Diencephalon (tissue), 2 donors: Measurements from ENCODE around the gene IQCE.

- RAMPAGE, long total RNA = no peak
Measured at GRCh38 chr7:1467101-1467997, 8.1 kb upstream of the MICALL2 start.

DNA sequence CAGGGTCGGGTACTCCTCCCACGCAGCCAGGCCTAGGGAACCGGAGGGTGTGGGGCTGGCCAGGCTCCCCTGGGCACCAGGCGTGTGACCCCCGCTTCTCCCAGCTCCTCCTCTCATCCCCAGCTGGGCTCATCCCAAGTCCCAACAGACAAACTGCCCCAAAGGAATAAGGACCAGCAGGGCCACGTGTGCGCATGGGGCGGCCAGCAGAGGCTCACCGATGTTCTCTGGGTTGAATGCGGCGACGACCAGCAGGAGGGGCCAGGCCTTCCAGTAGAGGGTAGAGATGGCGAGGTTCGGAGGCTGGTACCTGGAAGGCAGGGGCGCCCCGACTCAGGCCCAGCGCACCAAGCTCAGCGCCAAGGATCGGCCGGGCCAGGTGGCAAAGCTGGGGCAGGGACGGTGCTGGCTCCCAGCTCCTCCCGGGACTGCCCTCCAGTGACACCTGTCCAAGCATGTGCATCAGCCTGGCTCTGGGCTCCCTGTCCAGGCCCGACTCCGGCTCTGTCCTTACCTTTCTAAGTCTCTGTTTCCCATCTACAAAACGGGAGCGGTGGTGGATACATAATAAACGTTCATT is 14.7 kb downstream of the INTS1 start:
- RAMPAGE, long total RNA = no peak

- RAMPAGE, long total RNA = no peak
Measured at GRCh38 chr7:1534311-1534792, 3.9 kb downstream of the MAFK start.

- RAMPAGE, long total RNA = no peak
Measured at GRCh38 chr7:1924136-1924484, 254.0 kb downstream of the ELFN1 start.

DNA sequence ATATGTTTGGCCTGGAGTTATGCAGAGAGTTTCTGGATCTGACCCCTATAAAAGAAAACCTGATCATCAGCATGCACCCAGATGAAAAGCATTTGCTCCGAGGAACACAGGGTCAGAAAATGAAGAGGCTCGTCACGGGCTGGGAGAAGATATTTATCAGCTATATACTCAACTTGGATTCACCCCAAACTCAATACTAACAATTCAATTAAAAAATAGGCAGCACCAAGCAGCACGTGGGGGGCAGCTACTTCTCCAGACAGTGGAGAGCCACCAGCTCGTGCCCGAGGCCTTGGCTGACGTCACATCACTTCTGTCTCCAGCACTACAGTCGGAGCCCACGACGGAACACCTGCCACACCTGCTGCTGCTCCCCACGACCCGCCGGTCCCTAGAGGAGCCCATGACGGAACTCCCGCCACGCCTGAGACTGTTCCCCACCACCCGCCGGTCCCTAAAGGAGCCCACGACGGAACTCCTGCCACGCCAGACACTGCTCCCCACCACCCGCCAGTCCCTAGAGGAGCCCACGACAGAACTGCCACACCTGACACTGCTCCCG is 257.8 kb downstream of the ELFN1 start:
- RAMPAGE, long total RNA = no peak

DNA sequence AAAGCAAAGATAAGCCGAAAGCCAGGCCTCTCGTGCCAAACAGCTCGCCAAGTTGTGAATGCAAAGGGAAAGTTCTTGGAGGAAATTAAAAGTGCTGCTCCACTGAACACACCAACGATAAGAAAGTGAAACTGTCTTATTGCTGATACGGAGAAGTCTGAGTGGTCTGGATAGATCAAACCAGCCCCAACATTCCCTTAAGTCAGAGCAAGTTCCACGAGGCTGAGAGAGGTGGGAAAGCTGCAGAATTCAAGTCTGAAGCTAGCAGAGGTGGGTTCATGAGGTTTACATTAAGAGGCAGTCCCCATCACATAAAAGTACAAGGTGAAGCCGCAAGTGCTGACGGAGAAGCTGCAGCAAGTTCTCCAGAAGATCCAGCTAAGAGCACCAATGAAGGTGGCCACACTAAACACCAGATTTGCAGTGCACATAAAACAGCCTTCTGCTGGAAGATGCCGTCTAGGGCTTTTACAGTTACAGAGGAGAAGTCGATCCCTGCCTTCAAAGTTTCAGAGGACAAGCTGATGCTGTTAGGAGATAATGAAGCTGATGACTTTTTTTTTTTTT is 194.7 kb downstream of the MAD1L1 start:
- RAMPAGE, long total RNA = no peak

- RAMPAGE, long total RNA = no peak
Measured at GRCh38 chr7:2079485-2080468, 153.0 kb downstream of the MAD1L1 start.

- RAMPAGE, long total RNA = no peak
Measured at GRCh38 chr7:2214038-2214379, 18.7 kb downstream of the MAD1L1 start.

DNA sequence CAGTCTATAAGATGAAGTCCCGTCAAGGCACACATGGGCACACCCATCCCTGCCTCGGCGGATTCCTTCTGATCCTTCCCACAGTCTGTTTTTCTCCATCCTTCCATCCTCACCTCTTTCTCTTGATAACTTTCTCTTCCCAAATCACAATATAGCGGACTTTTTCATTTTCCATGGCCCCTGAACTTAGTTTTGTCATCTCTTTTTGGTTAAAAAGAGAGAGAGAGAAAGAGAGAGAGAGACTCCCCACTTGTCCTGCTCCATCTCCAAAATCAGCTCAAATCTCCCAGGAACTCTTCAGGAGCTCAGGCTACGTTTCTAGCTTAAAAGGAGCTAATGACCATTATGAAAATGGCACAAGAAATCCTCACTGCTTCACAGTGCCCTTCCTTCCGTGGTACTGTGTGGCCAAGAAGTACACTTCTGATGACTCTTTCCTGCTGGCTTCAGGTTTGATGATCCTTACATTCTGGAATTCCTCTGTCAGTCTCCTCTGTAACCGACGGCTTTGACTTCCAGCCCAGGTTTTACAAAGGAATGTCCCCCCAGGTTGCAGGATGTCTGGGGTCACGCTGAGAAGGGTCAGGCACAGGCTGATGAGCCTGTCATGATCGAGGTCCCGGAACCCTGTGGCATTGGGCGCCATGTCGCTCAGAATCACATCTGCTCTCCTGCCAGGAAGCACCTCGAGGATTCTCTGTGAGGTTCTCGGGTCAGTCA is 2.2 kb upstream of the MAD1L1 start:
- RAMPAGE, long total RNA = no peak

DNA sequence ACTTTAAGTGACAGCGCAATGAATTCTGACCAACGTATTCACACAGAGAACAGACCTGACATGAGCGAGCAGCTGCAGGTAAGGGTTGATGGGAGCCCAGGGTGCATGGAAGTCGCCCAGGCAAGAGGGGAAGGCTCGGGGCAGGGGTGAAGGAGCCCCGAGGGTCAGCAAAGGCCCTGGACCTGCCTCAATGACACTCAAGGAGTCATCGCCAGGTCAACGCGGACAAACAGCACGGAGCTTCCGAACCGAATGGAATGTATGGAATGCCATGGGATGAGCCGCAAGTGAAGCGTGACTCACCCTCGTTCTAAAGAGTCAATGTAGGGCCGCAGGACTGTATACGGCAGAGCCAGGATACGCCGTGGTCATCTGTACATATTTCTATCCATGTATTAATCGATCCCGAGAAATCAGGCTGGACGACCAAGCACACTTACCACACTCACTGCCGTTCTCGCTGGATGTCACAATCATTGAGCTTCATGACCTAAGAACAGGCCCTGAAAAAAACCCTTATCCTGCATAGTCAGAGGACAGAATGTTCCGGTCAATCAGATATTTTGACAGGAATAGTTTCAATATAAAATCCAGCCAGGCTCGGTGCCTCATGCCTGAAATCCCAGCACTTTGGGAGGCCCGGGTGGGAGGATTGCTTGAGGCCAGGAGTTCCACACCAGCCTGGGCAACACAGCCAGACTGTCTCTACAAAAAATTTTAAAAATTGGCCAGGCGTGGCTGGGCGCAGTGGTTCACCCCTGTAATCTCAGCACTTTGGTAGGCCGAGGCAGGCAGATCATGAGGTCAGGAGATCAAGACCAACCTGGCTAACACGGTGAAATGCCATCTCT is 4.3 kb downstream of the SNX8 start:
- RAMPAGE, long total RNA = no peak

- RAMPAGE, long total RNA = no peak
Measured at GRCh38 chr7:2313627-2314063, 596 bp downstream of the SNX8 start.

GRCh38 chr7:2406446-2407205 is 3.2 kb downstream of the CHST12 start:
- RAMPAGE, long total RNA = no peak

GRCh38 chr7:2451122-2451770 is 25.0 kb downstream of the GRIFIN start:
- RAMPAGE, long total RNA = no peak

GRCh38 chr7:2469437-2469853 is 6.8 kb downstream of the GRIFIN start:
- RAMPAGE, long total RNA = no peak

- RAMPAGE, long total RNA = no peak
Measured at GRCh38 chr7:2525178-2525950, 5.8 kb downstream of the LFNG start.

- RAMPAGE, long total RNA = no peak
Measured at GRCh38 chr7:2529053-2530044, 9.8 kb downstream of the LFNG start.

DNA sequence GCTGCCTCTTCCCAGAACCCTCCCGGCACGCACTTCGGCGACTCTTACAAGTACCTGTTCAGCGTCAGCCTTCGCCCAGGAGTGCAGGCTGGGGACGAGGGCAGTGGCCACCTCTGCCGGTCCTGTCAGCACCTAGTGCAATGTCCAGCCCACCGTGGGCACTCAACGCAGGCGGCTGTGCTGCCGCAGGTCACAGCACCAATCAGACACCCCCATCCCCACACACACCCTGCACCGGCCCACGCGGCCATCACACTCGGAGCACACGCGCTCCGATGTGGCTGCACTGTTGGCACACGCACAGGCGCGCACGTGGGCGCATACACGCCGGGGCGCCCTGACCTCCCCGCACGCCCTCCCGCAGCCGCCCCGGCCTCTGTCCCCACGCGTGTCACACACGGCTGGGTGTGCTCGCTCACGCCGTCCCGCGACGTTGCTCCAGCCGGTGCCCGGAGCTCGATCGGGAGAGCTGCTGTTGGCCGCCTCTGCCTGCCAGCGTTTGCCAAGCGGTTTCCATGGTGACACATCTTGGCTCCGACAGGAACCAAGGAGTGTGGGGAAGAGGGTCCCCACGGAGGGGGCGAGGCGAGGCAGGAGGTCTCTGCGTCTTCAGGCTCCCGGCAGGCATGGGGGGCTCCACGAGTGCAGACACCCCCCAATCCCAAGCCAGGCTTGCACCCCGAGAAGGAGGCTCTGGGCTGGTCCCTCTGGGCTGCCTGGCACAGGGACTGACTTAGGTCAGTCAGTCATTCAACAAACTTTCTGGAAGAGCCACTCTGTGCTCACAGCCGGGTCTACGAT is 12.0 kb downstream of the LFNG start:
- RAMPAGE, long total RNA = no peak

- RAMPAGE, long total RNA = no peak
Measured at GRCh38 chr7:2542254-2543433, 12.7 kb downstream of the BRAT1 start.

DNA sequence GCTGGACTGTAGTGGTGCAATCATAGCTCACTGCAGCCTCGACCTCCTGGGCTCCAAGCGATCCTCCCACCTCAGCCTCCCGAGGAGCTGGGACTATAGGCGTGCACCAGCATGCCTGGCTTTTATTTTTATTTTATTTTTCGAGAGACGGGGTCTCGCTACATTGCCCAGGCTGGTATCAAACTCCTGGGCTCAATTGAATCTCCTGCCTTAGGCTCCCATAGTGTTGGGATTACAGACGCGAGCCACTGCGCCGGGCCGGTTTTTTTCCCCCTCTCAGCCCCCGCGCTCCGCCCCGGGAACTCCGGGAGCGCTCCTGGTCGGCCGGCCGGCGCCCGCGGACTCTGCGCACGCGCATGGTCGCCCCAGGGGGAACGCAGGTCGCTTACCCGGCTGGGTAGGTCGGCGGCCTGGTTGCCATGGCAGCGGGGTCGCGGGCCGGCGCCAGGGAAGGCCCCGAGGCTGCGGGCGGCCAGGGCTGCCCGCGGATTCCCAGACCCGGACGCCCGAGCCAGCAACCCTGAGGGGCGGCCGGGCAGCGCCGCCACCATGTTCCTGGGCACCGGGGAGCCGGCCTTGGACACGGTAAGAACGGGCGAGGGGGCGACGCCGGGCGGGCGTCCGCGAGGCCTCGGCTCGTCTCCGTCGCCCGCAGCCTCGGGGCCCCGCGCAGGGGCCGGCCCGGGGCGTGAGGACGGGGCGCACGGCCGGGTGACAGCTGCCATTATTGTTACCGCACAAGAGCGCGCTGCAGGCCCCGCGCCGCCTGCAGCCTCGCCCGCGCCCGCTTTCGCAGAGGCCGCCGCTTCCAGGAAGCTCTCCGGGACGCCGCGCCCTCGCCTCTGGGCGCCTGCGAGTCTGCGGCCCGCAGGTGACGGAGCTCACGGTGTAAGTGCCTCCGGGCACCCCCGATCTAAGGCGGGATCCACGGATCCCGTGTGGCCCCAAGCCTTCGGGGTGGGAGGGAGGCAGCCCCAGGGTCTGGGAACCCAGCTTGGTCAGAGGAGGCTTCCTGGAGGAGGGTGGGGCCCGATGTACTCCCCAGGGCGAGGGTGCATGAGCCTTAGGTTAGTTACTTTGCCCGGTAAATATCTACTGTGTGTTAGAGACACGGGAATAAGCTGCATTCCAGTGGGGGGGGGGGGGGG is at the start of gene IQCE:
Gene IQCE, plus strand, starts transcription at position 347 of the 1,148 bp plus-strand sequence.
- RAMPAGE, long total RNA = no peak

DNA sequence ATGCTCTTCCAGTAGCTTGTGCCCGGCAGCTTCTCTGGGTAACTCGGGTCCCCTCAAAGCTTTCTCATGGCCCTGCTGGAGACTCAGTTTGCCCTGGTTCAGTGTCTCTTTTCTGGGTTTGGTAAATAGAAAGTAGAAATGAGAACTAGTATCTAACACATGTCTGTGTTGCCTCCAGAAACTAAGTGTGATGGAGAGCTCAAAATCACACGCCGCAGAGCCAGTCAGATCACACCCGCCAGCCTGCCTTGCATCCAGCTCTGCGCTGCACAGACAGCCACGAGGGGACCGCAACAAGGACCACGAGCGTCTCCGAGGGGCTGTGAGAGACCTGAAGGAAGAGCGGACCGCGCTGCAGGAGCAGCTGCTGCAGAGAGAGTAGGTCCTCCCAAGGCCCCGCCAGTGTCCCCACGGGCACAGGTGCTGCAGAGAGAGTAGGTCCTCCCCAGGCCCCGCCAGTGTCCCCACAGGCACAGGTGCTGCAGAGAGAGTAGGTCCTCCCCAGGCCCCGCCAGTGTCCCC is 31.0 kb downstream of the IQCE start:
- RAMPAGE, long total RNA = no peak